ENCODE data around the genes LYL1, NACC1 and ZSWIM4.

GRCh38 chr19:13096773-13097334, 5.8 kb downstream of the LYL1 start:
- RRBS: no CpG with 5 or more reads among the region's 31 CpGs

DNA sequence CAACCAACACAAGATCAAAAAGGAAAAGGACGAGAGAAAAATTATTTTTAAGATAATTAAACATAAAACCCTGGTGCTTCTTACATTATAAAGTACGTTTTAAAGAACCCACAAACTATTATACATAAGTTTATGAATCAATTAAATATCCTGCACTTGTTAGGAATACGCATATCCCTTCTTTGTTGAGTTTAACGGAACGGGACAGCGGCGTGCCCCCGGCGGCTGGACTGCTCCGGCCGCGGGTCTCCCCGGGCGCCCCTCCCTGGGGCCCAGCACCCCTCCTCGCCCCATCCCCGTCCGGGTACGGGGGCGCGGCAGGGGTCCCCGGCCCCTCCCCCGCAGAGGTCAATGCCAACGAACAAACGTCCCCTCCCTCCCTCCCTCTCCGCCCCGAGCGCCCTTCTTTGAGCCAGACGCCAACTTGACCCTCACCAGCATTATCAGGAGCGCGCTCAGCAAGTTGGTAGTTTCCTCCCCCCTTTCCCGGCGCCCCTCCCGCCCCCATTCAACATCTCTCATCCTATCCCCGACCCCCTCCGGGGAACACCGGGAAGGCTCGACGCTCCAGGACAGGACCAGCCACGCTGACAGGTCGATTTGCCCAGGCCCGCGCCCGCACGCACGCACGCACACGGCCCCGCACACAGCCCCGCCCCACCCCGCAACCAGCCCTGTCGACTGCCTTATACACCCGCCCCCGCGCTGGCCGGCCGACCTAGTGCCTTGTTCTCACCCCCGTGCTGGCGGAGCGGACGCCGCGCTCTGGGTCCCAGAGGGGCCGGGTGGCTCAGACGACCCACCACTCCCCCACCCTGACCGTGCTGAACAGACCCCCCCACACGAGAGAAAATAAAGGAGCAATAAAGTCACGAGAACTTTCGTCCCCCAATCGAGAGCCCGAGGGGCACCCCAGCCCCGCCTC, 5.1 kb downstream of the LYL1 start:
- RRBS: 37% methylated on average over 18 of the region's 71 CpGs

GRCh38 chr19:13102201-13103239, at the start of gene LYL1:
TSS of gene LYL1 (minus strand) at chr19:13102858.
- RRBS: 24% methylated on average over 25 of the region's 55 CpGs

GRCh38 chr19:13117841-13118660, at the start of gene NACC1:
TSS of gene NACC1 (plus strand) at chr19:13118264.
- RRBS: 2% methylated on average over 26 of the region's 86 CpGs

GRCh38 chr19:13138012-13138736, 12.0 kb downstream of the STX10 start:
- RRBS: 100% methylated on average over 2 of the region's 40 CpGs

- RRBS: no CpG with 5 or more reads among the region's 21 CpGs
Measured at GRCh38 chr19:13150604-13150995, 389 bp downstream of the IER2 start.

GRCh38 chr19:13154718-13155450, 4.7 kb downstream of the IER2 start:
- RRBS: 2% methylated on average over 10 of the region's 28 CpGs

DNA sequence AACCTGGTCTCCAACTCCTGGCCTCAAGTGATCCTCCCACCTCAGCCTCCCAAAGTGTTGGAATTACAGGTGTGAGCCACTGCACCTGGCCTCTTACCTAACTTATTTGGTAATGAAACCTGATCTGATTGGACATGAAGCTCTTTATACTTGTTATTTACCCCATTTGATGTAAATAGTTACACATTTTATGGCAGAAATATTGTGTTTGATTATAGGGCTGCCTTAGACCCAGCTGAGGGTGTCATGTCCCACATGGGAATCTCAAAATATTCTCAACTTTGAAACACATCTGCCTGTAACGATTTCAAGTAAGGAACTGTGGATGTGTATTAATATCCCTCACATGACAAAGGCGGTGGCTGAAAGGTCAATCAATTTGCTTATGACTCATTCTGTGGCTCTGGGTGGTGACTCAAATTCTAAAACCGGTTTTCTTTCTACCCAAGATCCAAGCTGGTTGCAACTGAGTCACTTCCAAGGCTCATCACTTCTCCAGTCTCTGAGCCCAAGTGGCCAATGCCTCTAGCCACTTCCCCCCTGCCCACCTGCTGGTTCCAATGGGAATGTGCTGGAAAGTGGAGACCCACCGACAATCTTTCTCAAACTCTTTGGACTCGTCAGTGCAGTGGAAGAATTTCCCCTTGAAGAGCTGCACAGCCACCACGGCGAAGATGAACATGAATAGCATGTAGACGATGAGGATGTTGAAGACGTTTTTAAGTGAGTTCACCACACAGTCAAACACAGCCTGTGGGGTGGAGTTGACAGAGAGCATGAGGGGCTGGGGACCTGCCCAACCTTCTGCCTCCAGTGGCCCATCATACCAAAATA, 110.9 kb downstream of the IER2 start:
- RRBS: no CpG with 5 or more reads among the region's 9 CpGs

GRCh38 chr19:13795213-13796273, at the start of gene ZSWIM4:
TSS of gene ZSWIM4 (plus strand) at chr19:13795443.
- RRBS: 1% methylated on average over 21 of the region's 81 CpGs

- RRBS: no CpG with 5 or more reads among the region's 9 CpGs
Measured at GRCh38 chr19:13802906-13803474, 7.7 kb downstream of the ZSWIM4 start.

- RRBS: 2% methylated on average over 18 of the region's 62 CpGs
Measured at GRCh38 chr19:13872373-13873619, 4.1 kb upstream of the NANOS3 start.

DNA sequence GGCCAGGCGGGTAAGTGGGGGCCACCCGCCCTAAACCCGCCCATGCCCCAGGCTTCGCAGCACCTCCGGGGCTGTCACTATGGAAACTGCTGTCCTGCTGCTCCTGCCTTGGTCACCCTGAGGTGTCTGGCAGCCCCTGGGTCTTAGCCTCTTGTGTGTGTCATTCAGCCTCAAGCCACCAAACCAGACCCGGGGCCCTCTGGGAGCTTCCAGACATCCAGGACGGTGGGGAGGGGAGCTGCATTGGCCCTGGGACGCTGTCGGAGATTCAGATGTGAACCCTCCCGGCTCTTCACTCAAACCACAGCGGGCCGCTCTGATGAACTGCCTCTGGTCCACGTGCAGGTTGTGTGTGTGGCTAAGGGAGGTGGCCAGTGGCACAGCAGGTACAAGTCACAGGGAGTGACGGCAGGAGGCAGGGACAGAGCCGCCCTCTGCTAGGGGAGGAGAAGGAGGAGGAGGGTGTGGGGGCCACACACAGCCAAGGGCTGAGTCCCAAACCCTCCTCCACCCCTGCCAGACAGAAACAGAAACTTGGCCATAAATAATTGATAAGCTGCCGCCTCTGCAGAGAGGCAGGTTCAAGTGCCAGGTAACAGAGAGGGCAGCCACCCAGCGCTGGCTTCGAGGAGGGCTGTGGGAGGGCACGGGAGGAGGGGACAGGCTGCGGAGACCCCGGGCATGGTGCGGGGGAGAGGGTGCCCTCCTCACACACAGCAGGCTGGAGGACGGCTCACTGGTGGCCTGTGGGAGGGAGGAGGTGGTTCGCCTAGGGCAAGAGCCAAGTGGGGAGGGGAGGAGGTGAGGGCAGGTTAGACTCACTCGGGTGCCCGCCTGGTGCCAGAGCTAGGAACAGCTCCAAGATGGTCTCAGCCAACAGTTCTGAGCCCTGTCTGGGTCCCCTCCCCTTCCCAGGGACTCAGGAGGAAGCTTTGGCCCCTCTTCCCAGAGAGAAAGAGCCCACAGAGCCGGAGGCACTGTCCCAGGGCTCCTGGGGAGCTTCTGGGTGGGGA, 8.1 kb downstream of the NANOS3 start:
- RRBS: 87% methylated on average over 5 of the region's 27 CpGs

- RRBS: no CpG with 5 or more reads among the region's 18 CpGs
Measured at GRCh38 chr19:13888229-13888869, 11.4 kb downstream of the NANOS3 start.

DNA sequence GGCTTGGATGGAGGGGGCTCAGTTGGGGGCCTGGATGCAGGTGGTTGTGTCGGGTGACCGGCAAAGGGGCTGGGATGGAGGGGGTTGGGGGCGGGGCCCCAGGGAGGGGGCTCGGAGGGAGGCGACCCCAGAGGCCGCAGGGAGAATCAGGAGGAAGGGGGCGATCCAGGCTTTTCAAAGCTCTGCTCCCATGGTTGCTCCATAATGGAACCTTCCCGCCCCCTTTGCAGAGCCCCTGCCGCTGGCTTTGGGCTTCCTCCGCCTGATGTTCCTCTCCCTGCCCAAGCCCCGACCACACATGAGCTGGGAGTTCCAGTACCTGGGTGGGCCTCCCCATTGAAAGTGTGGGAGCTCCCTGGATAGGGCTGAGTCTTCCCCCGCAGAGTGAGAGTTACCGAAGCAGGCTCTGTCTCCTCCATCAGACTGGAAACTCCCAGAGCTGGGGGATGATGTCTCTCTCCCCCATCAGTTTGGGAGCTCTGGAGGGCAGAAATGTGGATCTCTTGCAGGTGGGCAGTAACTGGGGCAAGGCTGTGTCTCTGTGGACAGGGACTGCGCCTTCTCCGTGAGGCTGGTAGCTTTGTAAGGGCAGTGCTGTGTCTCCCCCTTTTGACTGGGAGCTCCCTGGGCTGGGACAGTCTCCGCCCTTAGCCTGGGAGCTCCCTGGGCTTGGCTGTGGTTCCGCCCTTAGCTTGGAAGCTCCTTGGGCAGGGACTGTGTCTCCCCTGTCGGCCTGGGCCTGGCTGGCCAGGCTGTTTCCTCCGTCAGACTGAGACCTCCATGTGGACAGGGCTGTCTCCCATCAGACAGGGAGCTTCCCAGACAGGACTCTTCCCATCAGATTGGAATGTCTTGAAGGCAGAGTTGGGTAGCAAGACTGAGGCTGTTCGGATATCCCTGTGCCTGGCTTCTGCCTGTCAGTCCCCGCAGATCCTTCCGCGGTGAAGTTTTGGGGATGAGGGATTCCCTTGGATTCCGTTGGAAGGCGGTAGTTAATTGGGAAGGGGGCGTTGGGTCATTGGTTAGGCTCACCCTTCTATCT, 812 bp downstream of the DCAF15 start:
- RRBS: 2% methylated on average over 2 of the region's 26 CpGs

GRCh38 chr19:14096374-14096827, 10.8 kb upstream of the C19orf67 start:
- RRBS: 100% methylated on average over 1 of the region's 6 CpGs

DNA sequence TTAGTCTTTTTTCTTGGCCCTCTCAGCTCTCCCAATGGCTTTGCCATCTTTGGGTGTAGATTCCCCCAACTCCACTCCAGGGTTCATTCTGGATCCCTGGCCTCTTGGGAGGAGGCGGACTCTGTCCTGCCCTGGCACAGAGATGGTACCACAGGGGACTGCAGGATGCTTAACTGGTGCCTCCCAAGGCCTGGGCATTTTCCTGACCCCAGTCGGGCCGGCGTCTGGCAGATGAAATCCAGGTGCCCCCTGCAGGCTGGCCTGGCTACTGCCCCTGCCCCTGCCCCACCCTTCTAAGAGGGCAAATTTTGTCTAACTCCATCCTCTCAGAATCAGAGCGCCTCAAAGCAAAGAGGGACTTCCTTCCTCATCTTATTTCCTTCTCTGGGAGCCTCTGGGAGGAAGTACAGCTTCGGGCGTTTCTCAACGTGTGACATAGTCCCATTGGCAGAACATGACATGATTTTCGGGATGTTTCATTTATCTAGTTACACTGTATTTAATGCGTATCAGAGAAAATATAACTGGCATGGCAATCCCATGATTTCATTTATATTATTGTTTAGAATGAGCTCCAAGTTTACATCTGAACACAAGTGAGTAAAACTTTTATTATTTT, 2.7 kb downstream of the PRKACA start:
- RRBS: no CpG with 5 or more reads among the region's 10 CpGs

DNA sequence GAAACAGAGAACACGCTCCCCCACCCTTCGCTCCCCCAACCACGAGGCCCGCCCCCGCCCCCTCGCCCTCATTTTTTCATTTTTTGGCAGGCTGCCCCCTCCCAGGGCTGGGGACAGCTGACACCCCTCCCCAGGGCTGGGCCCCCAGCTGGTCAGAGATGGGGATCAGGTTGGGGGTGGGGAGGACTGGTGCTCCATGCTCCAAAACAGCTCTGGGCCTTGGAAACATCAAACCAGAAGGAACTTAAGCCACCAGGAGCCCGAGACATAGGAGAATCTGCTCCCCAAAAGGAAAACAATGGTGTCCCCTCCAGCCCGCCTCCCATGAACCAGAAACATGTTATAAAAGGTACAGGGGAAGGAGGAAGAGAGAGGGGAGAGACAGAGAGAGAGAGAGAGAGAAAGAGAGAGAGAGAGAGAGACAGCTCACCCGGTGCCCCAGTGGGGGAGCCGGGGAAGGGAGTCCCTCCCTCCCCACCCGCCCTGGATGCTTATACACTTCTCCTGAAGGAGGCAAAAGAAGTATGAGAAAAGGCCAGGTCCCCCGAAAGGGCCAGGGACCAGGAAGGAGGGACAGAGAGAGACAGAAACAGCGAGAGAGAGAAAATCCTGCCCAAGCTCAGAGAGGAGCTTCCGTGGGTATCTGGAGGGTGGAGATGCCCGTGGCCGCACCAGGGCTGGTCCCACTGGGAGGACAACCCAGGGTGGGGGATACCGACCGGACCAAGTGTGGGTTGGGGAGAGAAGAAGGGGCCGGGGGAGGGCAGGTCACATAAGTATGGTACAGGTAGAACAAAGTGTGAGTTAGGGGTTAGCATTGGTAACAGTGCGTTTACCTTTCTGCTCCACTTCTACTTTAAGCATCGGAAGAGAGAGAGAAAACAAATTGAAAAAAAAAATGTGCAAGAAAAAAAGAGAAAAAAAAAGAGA, 30.1 kb upstream of the ASF1B start:
- RRBS: no CpG with 5 or more reads among the region's 21 CpGs

DNA sequence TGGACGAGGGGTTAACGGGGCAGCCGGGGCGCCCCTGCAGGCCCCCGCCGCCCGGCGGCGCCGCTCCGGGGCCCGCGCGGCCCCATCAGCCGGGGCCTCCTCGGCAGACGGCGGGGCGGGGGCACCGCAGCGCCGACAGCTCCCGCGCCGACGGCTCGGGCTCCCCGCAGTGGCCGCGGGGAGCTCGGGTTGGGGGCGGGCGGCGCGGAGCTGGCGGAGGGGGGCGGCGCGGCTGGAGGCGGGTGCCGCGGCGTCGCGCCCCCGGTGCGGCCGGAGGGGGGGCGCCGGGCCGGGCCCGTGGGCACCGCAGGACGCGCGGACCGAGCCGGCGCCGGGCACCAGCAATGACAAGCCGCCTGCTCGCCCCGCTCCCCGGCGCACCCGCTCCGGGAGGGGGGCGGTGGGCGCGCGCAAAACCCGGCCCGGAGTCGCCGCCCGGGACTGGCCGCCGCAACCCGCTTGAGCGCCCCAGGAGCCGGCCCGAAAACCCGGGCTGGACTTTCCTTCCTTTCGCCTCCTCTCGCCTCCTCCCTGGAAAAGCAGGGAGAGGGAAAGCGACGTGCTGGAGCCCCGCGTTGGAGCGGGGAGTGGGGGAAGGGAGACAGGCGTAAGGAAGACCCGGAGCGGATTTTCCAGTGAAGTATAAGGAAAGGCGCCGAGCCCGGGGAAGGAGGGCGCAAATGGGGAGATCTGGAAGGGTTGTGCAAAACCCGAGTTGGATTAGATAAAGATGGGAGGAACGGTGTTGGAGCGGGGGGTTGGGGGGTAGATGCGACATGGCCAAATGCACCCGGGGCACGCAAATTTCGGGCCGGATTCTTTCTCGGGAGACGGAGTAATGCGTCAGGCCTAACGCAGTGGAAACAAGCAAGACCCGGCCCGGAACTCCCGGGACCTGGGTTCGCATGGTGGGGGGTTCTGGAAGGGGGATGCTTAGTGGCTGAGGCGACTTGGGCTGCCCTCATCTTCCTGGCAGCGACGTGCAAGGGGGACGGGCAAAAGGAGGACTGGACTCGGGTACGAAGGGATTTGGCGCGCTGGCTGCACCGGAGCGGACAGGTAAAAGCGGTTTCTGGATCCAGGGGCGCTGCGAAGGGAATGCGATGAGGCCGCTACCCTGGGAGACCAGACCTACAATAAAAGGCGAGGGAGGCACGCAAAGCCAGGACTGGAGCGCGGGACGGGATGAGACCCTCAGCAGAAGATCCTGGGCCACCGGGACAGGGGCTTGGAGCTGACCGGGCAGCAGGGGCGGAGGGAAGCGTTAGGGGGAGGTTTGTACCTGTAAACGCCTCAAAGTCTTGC, 945 bp upstream of the ADGRL1 start:
- RRBS: 4% methylated on average over 11 of the region's 138 CpGs

GRCh38 chr19:14333328-14333907, 47.8 kb upstream of the ADGRE5 start:
- RRBS: 4% methylated on average over 18 of the region's 33 CpGs

DNA sequence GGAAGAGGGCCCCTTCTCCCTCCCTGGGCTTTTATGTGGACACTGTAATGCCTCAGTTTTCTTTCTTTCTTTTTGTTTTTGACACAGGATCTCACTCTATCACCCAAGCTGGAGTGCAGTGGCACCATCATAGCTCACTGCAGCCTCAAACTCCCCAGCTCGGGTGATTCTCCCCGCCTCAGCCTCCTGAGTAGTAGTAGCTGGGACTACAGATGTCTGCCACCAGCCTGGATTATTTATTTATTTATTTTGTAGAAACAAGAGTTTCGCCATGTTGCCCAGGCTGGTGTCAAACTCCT, 722 bp upstream of the ADGRE5 start:
- RRBS: no CpG with 5 or more reads among the region's 3 CpGs

Data from HCT116 (cell line).